ReNcell CX (cell line): ENCODE measurements around a stretch of chr13.

DNA sequence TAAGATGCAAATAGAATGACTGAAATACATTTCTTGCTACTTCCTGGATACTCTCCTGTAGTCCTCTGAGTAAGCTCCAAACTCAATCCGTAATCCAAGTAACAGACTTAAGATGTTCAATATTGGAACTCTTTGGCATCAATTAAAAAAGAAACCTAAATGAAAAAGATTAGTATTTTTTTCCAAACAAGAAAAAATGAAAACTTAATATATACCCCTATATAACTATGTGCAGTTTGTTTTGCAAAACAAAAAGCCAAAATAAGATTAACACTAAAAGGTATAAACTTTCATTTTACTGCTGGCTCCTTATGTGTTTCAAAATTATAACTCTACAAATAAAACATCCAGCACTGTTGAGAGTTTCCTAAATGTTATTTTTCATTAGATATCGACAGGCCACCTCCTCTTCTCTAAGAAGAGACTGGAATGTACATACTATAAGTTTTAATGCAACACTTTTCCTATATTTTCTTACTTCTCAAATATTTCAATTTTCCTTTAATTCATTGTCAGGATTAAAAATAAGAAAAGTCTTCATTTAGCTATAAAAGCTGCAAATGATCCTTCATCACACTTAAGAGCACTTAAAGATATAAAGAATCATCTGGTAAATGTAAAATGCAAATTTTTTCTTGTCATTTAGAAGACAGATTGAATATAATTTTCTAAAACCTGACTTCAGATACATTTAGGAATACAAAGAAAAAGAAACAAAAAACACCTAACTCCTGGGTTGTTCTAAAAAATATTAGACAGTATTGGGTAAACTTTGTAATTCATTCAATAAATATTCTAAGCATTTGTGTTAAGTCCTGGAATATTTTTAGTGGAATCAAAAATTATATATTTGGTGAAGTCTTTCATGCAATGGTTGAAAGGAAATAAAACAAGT, 30.1 kb downstream of the KCNRG start:
- PRO-cap, result no peak

DNA sequence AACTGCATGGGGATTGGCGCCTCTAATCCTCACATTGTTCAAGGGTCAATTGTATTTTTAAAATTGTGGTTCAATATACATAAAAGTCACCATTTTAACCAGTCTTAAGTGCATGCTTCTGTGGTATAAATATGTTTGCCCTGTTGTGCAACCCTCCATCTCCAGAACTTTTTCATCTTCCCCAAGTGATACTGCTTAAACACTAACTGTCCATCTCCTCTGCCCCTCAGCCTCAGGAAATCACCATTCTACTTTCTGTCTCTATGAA, 38.0 kb downstream of the KCNRG start:
- PRO-cap, result no peak

GRCh38 chr13:50104788-50105470, 89.7 kb downstream of the KCNRG start:
- PRO-cap, result no peak

GRCh38 chr13:50129878-50130969, 115.0 kb downstream of the KCNRG start:
- PRO-cap, result unidirectional peak, plus-strand start at chr13:50129971; bidirectional peak, plus-strand start at chr13:50130226, minus-strand start at chr13:50130043; bidirectional peak, plus-strand start at chr13:50130391, minus-strand start at chr13:50130350; bidirectional peak, plus-strand start at chr13:50130751, minus-strand start at chr13:50130683; unidirectional peak, minus-strand start at chr13:50130849

- PRO-cap, result no peak
Measured at GRCh38 chr13:50186223-50186711, 171.0 kb downstream of the KCNRG start.

GRCh38 chr13:50389588-50390314, 374.5 kb downstream of the KCNRG start:
- PRO-cap, result no peak

DNA sequence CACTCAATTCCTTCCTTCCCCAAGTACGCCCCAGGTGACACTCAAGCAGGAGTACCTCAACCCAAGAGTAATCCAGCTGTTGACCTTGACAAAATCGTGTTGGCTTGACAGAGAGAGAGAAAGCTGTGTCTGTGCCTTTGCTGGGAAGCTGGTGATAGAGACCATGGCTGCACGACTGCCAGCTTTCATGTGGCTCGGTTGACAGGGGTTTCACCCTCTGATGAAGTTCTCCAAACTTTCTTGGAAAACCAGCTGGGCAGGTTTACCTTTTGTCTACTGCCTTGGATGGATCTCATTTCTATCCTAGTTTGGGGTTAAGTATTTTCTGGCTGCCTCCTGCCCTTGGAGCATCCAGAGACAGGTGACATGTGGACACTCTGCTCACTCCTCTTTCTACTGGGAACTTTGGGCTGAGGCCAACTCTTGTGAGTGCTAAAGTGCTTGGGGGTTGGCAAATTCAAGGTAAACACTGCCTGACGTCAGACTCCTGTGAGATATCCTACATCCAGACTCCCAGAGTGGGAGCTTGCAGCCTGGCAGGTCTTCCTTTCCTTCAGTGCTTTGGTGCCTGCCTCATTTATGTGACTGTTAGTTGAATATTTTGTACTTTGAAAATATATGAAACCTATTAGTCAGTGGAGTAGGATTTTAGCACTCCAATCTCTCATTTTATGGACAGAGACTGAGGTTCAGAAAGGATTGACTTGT, 388.0 kb downstream of the KCNRG start:
- PRO-cap, result no peak

DNA sequence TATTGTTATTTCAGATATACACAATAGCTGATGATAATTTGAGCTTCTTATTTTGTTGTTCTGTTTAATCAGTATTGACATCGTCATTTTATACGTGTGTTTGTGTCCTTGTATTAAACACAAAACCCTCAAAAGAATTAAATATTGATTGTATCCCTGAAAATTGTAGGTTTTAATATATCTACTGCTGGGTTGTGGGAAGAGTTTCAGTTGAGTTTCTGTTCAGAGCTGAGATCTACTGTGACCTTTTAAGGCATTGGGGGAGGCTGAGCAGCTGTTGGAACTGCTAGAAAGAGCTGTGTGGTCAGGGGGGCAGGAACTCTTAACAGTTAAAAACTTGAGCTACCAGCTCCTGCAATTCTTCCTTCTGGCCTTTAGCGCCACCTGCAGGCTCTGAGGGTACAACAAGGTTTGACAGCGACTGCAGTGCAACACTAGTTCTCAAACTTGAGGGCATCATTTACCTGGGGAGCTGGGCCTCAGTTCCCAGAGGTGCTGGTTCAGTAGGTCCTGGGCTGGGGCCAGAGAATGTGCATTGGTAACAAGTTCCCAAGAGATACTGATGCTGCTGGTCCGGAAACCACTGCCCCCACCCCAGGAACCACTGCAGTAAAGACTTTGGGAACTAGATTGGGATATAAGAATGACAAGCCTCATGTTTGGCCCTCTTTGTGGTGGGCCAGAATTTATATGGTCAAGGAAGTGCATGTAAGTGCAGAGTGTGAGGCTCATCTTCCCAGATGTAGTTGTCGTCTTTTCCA, 2.4 kb downstream of the RNASEH2B start:
- PRO-cap, result no peak

GRCh38 chr13:50940425-50940684, 30.8 kb downstream of the RNASEH2B start:
- PRO-cap, result no peak

DNA sequence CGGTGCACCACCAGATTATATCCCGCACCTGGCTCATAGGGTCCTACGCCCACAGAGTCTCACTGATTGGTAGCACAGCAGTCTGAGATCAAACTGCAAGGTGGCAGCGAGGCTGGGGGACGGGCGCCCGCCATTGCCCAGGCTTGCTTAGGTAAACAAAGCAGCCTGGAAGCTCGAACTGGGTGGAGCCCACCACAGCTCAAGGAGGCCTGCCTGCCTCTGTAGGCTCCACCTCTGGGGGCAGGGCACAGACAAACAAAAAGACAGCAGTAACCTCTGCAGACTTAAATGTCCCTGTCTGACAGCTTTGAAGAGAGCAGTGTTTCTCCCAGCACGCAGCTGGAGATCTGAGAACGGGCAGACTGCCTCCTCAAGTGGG, 72.8 kb downstream of the RNASEH2B start:
- PRO-cap, result no peak

DNA sequence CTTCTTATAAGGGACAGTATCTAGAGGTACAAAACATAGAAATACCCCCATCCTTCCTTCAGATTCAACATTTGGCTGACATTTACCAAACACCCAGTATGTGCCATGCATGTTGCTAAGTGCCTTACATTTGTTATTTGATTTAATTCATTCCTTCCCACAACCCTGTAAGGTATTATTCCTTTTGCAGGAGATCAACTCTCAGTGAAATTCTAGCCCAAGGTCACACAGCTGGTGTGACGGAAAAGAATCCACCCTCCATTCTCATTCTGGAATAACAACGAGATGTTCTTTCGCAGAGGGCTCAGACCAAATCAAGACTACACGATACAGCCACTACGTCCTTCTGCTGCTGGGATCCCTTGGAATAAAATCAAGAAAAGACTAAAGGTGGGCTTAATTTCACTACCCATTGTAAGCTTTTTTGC, 67.7 kb downstream of the C13orf42 start:
- PRO-cap, result no peak

DNA sequence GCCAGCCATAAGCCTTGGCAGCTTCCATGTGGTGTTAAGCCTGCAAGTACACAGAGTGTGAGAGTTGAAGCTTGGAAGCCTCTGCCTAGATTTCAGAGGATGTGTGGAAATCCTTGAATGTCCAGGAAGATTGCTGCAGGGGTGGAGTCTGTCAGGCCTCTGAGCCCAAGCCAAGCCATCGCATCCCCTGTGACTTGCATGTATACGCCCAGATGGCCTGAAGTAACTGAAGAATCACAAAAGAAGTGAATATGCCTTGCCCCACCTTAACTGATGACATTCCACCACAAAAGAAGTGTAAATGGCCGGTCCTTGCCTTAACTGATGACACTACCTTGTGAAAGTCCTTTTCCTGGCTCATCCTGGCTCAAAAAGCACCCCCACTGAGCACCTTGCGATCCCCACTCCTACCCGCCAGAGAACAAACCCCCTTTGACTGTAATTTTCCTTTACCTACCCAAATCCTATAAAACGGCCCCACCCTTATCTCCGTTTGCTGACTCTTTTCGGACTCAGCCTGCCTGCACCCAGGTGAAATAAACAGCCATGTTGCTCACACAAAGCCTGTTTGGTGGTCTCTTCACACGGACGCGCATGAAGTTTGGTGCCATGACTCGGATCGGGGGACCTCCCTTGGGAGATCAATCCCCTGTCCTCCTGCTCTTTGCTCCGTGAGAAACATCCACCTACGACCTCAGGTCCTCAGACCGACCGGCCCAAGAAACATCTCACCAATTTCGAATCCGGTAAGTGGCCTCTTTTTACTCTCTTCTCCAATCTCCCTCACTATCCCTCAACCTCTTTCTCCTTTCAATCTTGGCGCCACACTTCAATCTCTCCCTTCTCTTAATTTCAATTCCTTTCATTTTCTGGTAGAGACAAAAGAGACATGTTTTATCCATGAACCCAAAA, 52.2 kb upstream of the FAM124A start:
- PRO-cap, result no peak

DNA sequence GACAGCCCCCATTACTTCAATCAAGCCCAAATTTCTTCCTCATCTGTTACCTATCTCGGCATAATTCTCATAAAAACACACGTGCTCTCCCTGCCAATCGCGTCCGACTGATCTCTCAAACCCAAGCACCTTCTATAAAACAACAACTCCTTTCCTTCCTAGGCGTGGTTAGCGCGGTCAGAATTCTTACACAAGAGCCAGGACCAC, 49.1 kb upstream of the FAM124A start:
- PRO-cap, result no peak

GRCh38 chr13:51174576-51175495, 47.4 kb upstream of the FAM124A start:
- PRO-cap, result no peak

DNA sequence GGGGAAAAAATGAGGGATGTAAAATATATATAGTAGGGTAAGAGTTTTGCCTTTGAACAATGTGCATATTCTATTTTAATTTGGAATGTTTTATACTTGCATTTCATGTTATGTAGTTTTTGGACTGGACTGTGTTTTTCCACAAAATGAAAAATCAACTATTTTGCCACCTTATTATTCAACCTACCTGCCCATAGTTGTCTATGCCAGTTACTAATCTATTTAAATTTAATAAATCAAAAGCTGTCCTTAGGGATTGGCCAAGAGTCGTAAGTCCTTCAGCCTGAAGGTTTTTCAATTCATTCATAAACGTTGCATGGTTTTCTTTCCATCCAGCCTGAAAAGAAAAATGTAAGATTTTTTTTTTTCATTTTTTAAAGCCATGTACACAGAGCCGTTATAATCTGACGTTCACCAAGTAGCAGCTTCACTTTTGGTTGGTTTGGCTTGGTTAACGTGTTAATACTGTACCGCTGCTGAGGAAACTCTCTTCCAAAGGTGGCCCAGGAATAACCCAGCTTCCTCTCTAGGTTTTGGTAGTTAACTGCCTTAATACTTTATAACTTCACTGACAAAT, 1.9 kb downstream of the INTS6 start:
- PRO-cap, result no peak

GRCh38 chr13:51477009-51477663, 24.3 kb upstream of the INTS6 start:
- PRO-cap, result no peak

GRCh38 chr13:51520284-51520976, 63.8 kb upstream of the WDFY2 start:
- PRO-cap, result no peak

DNA sequence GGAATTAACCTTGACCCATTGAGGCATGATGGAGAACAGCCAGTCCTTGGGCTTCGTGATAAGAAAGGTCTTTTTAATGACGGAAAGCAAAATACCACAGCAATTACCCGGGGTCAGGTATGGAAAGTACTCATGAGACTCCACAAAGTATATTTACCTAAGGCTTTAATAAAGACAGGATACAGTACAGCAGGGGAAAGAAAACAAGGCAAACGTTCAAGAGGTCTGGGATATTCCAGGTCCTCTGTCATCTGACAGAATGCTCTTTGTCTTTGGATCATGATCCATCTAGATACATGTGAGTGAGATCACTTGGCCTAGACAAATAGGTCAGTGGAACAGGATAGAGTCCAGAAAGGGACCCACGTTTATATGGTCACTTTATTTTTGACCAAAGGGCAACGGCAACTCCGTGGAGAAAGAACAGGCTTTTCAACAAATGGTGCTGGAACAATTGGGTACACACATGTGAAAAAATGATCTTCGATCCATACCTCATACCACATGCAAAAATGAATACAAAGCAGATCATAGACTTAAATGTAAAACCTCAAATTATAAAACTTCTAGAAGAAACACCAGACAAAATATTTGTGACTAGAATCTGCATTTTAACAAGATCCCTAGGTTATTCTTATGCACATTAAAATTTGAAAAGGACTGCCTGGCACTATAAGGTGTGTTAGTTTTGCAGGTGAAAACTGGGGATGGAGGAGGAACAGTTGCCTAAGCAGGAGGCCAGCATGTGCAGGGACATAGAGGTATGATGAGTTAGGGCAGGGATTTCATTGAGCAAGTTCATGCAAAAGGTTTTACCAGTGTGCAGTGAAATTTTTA, 52.4 kb downstream of the WDFY2 start:
- PRO-cap, result no peak

DNA sequence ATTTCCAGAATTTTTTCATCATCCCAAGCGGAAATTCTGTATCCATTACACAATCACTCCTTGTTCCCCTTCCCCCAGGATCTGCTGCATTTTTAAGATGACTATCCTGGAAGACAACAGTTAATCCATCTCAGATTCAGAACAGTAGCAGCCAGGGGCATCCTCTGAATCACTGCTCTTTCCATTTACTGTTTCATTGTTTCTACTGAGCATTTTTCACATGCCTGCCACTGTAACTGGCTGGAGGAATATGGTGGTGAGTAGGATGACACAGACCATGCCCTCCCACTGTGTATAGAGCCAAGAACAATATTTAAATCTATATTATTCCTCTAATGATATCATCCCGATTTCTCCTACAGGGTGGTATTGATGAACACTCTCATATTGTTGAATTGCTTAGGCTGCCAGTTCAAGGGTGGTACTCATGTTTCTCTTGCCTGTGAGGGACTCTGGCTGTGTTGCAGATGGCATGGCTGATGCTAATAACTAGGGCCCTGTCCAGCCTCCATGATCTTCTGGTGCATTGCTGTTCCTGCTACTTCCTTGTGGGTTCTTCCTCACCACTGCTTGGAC, 59.0 kb downstream of the WDFY2 start:
- PRO-cap, result no peak

DNA sequence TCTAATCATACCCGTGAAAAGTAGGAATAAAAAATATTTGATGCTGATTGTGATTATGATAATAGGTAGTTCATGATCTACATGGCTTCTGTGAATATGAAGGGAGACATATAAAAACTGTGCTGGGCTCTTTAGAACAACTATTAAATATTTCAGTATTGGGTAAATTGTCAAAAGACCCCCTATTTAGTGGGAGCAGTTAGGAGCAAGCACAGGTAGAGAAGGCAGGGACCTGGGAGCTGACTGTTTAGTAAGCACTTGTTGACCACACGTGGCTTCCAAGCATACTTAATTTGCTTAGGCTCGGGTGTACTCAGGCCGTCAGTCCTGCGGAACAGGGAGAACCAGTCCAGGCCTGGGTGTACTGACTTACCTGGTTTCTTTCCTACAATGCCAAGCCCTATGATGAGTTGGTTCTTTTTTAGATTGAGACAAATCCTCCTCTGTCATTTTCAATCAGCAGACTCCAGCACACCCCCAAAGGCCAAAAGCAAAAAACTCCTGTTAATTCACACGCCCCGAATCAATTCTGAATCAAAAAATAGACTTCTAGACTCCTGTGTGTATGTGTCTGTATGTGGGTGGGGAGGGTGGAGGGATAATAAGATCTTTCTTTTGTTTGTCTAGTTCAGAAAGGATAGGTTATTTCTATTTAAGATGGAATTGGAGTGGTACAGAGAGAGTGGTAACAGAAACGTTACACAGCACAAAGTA, 90.1 kb downstream of the WDFY2 start:
- PRO-cap, result no peak